Ureter (tissue), 1 donor: ENCODE results near the genes HSD17B3 and NUTM2G.

GRCh38 chr9:95112668-95113524 is 204.6 kb downstream of the FANCC start:
- PRO-cap, result no peak

- PRO-cap, result no peak
Measured at GRCh38 chr9:95127004-95127272, 190.6 kb downstream of the FANCC start.

- PRO-cap, result no peak
Measured at GRCh38 chr9:95143553-95144128, 173.9 kb downstream of the FANCC start.

DNA sequence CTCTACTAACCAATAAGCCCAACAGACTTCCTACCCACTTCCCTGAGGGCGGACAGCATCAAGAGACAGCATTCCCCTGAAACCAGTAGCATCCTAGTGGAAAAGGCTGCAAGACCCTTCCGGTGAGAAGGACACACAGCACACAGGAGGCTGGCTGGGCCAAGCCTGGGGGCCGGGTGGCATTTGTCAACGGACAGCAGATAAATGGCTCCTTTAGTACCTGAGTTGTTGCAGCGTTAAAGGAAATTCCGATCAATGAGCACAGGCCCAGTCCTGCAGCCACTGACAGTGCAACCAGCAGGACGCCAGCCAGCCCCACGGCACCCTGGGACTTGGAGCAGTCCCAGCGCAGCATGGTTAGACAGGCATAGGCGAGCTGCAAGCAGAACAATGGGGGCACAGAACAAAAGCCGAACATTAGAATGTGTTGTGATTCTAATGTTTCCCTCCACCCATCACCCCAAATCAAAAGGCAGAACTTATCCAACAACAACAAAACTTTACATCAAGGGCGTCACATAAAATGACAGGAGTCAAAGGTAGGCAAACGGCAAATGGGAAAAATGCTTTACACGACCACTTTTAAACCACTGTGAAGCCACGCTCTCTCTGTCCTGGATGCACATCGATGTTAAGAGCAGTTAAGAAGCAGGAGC is 31.6 kb downstream of the PTCH1 start:
- PRO-cap, result no peak

DNA sequence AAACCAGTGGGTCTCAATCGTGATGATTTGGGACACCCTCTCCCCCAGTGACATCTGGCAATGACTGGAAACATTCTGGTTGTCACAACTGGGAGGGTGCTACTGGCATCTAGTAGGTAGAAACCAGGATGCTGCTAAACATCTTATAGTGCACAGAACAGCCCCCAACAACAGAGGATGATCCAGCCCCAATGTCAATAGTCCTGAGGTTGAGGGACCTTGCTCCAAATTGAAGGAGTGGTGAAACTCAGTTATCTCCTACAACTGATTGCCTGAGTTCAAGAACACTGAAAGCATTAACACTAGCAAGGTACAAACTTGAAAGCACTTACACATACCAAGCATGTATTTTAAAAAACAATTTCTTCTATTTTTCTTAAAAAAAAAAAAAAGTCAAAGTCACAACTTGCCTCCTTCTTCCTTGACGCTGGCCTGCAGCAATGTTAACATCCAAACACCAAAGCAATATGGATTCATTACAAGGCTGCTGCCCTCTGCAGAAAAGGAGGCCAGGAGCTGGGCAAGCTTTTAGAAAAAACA is 7.8 kb downstream of the PTCH1 start:
- PRO-cap, result no peak

DNA sequence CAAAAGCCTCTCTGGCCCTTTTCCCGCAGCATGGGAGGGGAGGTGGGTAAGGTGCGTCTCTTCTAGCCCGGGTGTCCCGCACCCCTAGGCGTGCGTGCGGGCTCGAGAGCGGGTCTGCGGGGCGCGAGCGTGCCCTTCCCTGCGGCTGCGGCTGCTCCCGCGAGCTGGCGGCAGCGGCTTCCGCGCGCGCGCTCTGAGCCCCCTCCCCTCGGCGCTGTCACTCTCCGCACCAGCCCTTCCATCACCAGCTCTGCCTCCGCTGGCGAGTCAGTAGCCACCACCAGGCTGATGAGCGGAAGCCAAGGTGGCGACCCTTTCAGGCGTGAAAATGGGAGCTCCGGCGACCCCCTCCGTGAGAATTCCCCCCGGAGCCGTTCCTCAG is 6.7 kb upstream of the PTCH1 start:
- PRO-cap, result no peak

GRCh38 chr9:95588731-95589402 is 79.8 kb upstream of the PTCH1 start:
- PRO-cap, result no peak

DNA sequence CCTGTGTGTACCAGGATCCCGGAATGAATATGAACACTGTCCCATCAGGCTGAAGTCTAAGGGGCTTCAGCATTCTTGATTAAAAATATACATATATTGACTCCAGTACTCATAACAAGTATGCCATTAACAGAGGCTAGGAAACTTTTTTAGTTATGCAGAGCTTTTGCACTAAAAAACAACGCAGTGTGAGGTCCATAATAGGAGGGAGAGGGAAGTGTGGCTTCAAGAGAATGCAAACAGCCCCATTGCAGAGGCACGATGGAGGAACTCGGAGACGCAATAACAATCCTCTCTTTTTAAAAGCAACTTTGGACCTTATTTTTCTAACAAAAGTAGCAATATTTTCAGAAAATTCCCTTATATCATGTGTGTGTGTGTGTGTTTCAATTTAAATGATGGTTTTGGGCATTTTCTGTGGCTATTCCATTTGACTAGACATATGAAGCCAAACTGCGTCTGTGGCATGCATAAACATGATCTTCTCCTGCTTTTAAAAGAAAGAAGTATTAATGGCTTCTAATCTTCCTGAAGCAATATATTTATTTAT is 157.8 kb upstream of the PTCH1 start:
- PRO-cap, result no peak

DNA sequence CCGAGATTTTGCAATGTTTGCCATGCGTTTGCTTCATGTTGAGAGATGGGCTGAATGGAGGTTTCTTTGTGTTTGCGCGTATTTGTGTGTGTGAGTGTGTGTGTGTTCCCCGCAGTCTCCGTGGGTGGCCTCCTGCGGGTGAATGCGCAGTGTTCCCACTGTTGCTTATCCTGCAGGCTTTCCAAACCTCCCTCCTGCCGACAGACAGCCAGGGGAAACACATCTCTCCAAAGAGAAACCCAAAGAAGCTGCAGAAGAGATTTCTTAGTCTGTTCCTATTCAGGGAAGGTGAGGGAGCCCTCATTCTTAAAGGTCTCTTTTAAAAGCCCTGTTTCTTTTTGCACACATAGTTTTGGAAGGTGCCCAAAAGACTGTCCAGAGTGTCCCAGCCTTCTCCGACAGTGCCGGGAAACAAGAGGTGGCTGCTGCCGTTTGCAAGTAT is 103.8 kb upstream of the ERCC6L2 start:
- PRO-cap, result no peak

DNA sequence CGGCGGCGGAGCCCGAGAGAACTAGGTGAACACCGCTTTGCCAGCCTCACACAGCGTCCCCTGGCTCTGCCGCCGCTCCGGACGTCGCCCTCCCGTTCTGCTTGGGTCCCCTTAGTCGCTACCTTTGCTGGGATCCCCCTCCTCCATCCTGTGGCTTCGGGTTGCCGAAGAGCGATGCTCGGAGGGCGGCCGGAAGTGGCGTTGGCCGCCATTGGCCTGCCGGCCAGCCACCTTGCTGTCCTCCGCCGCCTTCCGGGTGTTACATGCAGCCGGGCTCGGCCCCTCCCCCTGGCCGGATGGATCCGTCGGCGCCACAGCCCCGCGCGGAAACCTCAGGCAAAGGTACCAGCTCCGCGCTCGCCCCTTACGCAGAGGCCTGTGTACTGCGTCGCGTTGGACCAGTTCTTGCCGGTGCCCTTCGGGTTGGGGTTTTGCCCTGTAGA is 273 bp downstream of the ERCC6L2 start:
- PRO-cap, result bidirectional peak, plus-strand start at position 289 of the sequence, minus-strand start at position 258 of the sequence

DNA sequence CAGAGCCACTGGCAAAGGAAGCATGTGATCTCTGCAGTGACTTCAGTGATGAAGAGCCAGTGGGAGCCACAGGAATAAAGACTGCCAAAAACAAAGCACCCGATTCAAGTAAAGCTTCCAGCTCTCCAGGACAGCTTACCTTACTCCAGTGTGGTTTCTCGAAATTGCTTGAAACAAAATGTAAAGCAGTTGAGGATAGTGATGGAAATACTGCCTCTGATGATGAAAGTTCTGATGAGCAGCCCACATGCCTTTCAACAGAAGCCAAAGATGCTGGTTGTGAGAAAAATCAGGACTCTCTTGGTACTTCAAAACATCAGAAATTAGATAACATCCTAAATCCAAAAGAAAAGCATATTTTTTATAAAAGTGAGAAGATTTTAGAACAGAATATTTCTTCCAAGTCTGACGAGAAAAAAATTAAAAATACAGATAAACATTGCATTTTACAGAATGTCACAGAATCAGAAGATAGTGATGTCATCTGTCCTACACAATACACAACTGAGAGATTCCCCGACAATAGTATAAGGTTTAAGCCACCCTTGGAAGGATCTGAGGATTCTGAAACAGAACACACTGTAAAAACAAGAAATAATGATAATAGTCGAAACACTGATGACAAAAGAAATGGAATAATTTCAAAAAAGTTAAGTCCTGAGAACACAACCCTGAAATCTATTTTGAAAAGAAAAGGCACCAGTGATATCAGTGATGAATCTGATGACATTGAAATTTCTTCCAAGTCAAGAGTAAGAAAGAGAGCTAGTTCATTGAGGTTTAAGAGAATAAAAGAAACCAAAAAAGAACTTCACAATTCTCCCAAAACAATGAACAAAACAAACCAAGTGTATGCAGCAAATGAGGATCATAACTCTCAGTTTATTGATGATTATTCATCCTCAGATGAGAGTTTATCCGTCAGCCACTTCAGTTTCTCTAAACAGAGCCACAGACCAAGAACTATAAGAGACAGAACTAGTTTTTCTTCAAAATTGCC is 96.8 kb downstream of the ERCC6L2 start:
- PRO-cap, result no peak

GRCh38 chr9:96022638-96023072 is 147.2 kb downstream of the ERCC6L2 start:
- PRO-cap, result unidirectional peak, minus-strand start at chr9:96022847

DNA sequence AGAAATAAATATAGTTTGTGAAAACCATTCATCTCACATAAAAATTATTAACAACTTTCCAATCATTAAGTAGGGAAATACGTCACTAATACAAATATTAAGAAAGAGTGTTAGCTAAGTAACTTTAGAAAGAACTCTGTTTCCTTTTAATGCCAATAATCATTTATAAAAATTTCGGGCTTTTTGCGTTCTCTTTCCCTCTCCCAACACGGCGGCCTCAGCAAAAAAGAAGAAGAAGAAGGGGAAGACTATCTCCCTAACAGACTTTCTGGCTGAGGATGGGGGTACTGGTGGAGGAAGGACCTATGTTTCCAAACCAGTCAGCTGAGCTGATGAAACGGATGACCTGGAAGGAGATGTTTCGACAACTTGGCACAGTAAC is 156.2 kb downstream of the HSD17B3 start:
- PRO-cap, result no peak

DNA sequence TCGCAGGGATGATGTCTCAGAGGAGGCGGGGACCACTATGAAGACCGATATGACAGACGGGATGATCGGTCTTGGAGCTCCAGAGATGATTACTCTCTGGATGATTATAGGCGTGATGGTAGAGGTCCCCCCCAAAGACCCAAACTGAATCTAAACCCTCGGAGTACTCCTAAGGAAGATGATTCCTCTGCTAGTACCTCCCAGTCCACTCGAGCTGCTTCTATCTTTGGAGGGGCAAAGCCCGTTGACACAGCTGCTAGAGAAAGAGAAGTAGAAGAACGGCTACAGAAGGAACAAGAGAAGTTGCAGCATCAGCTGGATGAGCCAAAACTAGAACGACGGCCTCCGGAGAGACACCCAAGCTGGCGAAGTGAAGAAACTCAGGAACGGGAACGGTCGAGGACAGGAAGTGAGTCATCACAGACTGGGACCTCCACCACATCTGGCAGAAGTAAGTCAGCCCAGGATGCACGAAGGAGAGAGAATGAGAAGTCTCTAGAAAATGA is 155.1 kb downstream of the HSD17B3 start:
- PRO-cap, result no peak

GRCh38 chr9:96169337-96170002 is 132.5 kb downstream of the HSD17B3 start:
- PRO-cap, result no peak

- PRO-cap, result no peak
Measured at GRCh38 chr9:96301897-96302581, at the start of gene HSD17B3. Gene HSD17B3 (minus strand): TSS chr9:96302176.

DNA sequence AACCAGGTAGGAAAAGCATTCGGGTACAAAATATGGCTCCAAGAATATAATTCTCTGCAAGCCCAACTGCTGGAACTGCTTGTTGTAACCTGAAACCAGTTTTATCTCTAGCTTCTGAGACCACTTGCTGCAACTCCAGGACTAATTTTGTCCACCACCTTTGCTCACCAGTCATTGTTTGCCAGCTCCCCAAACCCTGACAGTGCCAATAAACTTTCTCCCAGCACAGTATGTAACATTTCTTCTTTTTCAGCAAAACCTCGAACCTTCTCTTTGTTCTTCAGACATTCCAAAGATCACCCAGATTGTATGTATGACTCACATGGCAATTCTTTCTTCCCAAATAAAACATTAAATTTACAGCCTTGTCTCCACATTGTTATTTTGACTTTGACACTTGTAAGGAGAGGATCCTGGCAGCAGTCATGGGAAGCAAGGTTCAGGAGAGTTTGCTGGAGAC is 6.2 kb downstream of the SLC35D2 start:
- PRO-cap, result no peak

DNA sequence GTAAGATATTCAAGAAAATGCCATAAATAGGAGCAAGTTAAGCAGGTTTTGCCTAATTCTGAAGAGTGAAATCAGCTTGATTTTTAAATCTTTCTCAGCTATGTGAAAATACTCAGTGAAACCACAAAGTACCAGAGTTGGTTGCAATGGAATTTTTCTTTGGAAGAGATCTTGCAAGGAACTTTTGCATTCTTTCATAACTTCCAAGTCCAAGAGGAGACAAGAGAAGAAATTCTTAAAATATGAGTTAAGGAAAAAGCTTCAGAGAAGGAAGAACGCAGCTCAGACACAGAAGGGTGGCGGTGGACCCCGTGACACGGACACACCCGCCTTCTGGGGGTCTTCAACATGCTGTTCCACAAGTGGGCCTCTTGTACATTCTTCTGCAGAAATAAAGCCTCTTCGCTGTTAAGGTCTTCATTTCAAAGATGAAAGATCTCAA is 64.5 kb downstream of the HABP4 start:
- PRO-cap, result no peak

DNA sequence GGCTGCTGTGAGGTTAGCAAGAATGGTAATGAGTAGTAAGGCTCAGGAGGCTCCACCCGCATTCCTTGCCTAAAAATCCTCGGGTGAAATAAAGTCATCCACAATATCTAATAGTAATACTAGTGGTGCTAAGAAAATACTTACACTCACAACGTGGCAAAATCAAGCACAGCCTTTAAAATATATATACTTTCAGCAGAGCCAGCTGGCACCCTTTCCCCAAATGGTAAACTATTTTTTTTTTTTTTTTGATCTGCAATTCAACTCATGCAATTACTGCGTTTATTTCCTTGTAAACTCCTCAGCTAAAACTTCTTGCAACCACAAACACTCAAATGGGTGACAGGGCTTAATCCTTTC is 53.5 kb downstream of the CDC14B start:
- PRO-cap, result no peak

DNA sequence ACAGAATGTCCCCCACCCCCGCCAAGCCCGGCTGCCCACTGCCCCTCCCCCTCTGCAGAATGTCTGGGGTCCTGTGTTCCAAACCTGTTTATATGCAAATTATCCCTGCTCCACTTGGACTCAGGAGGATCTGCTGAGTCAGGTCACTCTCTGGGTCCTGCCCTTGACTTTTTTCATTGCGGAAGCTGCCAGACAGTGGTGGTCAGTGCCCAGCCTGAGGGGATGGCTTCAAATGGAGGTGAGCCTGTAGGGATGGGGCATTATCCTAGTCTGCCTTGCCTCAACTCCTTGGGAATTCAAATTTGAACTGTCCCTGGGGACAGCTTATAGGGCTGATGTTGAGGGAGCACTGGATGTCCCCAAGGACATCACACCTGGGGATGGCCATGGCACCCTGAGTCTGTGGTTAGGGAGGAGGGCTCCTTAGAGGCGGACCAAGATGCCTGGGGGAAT is at the start of gene NUTM2G:
TSS of gene NUTM2G (plus strand) at position 41 of the 453 bp plus-strand sequence.
- PRO-cap, result no peak